Body of pancreas (tissue), 2 donors: ENCODE results near the genes ABLIM2 and CPZ.

GRCh38 chr4:6942174-6942952 is 32.7 kb downstream of the TBC1D14 start:
- PRO-cap = no peak
- RAMPAGE, long total RNA, 2 experiments = no peak in any of the 2 experiments

- PRO-cap = no peak
- RAMPAGE, long total RNA, 2 experiments = no peak in any of the 2 experiments
Measured at GRCh38 chr4:6947563-6948271, 38.1 kb downstream of the TBC1D14 start.

DNA sequence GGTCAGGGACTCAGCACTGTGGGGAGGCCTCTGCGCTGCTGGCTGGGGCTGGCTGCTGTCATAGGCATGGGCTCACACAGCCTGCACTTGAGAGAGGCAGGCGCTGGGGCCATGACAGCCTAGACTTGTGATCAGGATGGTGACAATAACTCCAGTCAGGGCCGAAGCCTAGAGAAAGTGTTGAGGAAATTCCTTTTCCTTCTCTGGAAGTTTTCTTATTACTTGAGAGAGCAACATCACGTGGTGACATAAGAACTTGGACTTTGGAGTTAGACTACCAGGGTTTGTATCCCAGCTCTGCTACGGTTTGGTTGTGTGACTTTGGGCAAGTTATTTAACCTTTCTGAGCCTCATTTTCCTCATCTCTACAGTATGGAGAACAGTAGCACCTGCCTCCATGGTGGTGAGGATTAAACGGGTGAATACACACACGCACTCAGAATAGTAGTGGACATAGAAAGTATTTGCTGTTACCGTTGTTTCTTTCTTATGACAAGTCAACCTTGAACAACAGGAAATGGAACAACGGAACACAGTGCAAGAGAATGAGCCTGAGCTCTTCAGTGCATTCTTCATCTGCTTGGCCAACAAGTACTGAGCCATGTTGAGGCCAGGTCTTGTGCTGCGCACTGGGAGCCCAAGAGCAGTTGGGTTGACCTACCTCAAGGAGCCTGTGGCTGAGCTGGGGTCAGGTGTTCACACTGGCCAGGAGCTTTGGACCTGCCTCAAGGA is 60.5 kb downstream of the TBC1D14 start:
- PRO-cap = no peak
- RAMPAGE, long total RNA, 2 experiments = no peak in any of the 2 experiments

DNA sequence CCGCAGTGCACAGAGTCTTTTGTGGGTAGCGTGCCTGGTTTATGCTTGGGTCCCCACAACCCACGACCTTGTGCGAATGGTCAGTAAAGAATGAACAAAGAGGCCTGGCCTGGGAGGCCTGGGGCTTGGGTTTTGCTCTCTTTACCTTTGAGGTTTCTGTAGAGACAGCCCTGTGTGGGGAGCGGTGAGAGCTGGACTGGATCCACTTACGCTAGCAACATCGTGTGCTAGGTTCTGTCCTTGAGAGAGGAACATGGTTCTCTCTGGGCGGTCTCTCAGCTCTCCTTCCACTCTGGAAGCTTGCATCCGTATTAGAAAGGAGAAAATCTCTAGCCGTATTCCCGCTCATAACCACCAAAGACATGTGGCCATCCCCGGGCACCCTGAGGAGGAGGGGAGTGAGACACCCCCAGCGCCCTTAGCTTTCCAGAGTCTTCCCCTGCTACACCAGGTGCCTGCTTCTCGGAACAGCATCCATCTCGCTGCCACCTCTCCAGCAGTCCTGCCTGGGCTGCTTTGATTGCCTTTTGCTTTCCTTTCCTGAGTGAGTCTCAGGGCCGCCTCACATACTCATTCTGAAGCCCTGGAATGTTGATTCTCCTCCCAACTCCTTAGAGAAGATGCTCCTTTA is 1.3 kb downstream of the TADA2B start:
- PRO-cap = bidirectional peak, plus-strand start at position 254 of the sequence, minus-strand start at position 198 of the sequence
- RAMPAGE, long total RNA, 2 experiments = no peak in any of the 2 experiments

DNA sequence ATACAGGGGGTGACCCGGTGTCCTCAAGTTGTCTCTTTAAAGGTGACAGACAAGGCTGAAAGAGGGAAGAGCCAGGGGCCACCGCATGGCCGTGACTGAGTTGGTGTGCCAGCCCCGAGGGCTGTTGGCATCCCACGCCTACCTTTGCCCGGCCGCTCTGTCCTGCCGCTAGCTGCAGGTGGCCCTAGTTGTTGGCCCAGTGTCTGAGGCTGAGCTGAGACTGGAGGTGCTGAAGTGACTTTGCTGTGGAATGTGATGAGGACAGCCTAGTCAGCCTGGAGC is 6.5 kb downstream of the TADA2B start:
- PRO-cap = unidirectional peak, plus-strand start at position 199 of the sequence
- RAMPAGE, long total RNA, 2 experiments = no peak in any of the 2 experiments

DNA sequence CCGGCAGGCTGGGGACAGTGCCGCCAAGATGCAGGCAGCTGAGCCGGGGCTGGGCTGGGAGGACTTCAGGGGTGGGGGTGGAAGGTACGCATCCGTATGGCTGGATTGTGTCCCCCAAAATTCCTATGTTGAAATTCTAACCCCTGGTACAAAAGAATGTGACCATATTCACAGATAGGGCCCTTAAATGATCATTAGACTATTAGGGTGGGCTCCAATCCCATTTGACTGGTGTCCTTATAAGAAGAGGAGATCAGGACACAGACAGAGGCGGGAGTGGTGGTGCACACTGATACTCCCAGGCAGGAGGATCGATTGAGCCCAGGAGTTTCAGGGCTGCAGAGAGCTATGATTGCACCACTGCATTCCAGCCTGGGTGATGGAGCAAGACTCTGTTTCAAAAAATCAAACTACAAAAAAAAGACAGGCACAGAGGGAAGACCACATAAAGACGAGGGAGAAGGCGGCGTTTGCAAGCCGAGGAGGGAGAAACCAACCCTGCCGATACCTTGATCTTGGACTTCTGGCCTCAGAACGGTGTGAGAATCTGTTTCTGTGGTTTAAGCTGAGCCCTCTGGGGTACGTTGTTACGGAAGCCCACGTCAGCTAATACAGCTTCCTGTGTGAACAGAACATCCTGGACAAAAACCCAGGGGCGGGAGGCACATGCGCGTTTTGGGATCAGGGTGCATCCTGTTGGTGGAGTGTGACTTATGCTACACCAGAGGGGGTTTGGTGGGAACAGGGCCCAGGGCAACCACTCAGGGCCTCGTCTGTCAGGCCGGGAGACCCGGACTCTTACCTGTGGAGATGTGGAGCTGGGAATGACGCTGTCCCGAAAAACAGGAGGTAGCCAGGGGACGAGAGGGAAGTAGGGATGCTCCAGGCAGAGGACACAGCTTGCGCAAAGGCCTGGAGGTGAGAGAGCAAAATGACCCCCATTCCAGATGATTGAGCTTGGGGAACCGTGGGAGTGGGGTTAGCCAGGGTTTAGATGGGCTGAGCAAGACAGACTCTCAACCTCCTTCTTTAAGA is 211.8 kb upstream of the PSAPL1 start:
- PRO-cap = no peak
- RAMPAGE, long total RNA, 2 experiments = no peak in any of the 2 experiments

DNA sequence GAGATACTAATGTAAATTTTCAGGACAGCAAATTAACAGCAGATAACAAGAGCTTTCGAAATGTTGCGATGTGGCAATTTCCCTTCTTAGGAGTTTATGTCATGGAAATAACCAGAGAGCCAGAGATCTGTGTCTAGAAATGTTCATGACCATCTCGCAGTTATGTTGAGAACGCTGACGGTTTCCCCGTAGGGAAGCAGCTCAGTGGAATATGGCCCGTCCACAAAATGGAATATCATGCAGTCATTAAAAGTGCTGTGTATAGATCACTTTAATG is 238.4 kb upstream of the PSAPL1 start:
- PRO-cap = no peak
- RAMPAGE, long total RNA, 2 experiments = no peak in any of the 2 experiments

GRCh38 chr4:7802066-7802535 is 137.6 kb downstream of the AFAP1 start:
- PRO-cap = no peak
- RAMPAGE, long total RNA, 2 experiments = no peak in any of the 2 experiments

GRCh38 chr4:7938447-7939482 is 896 bp downstream of the AFAP1 start:
- PRO-cap = unidirectional peak, plus-strand start at chr4:7938831; unidirectional peak, plus-strand start at chr4:7938880; unidirectional peak, plus-strand start at chr4:7939060
- RAMPAGE, long total RNA, 2 experiments = no peak in any of the 2 experiments

- PRO-cap = no peak
- RAMPAGE, long total RNA, 2 experiments = no peak in any of the 2 experiments
Measured at GRCh38 chr4:7978331-7978903, 38.8 kb upstream of the AFAP1 start.

DNA sequence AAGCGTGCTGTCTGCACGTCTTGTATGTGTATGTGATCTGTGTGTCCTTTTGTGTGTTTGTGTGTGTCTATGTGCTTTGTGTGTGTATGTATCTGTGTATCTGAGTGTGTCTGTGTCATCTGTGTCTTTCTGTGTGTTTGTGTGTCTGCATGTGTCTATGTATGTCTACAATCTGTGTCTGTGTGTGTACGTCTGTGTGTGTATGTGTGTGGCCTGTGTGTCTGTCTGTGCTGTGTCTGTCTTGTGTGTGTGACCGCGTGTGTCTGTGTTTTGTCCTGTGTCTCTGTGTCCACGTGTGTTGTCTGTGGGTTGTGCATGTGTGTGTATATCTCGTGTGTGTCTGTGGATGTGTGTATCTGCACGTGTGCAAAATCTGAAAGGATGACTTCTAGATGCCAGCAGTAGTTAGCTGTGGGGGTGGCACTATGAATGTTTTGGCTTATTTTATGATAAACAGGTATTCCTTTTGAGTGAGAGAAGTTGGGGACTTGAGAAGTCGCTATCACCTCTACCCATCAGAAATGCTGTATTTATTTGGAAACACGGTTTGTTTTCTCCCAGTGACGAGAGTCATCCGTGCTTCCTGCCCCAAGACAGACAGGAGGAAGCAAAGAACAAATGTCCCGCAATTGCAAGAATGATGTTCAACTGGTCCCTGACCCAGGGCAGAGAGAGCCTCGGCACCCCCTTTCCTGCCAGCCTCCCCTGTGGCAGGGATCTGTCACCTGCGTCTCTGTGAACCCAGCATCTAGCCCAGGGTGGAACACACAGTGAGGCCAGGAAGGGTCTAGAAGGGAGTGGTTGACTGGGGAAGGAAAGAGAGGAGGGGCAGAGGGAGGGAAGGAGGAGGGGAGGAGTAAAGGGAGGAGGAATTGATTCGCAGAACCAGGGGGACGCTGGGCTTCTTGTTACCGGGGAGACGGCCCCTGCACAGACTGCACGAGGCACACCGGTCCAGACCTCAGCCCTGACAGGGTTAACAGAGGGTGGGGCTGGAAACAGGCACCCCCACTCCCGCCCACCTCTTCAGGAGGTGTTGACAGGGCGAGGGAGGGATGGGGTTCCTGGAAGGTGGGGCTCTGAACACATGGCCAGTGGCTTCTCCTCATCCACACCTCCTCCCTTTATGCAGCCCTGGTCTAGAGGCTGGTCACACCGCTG is 88.3 kb downstream of the ABLIM2 start:
- PRO-cap = no peak
- RAMPAGE, long total RNA, 2 experiments = no peak in any of the 2 experiments

GRCh38 chr4:8125508-8126336 is 32.9 kb downstream of the ABLIM2 start:
- PRO-cap = no peak
- RAMPAGE, long total RNA, 2 experiments = no peak in any of the 2 experiments

DNA sequence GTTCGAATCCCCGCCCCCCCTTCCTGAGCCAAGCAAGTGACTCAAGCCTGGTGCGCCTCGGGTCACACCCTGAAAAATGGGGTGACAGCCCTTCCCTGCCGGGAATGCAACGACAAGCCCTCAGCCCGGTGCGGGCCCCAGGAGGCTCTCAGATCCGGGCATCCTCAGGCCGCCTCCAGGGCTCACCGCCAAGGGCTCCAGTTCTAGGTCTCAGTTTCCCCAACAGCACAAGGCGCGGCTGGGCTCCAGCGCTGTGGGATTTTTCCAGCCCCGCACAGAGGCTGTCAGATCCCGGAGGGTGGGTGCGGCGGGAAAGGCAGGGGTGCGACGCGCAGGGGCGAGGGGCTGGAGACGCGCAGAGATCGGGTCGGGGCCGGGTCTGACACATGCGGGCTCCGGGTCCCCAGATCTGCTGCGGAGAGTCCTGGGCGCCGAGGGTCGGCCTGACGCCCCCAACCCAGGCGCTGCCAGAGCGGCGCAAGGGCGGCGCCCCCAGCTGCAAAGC is 792 bp downstream of the ABLIM2 start:
- PRO-cap = no peak
- RAMPAGE, long total RNA, 2 experiments = no peak in any of the 2 experiments

- PRO-cap = bidirectional peak, plus-strand start at chr4:8159098, minus-strand start at chr4:8158805
- RAMPAGE, long total RNA, 2 experiments = no peak in any of the 2 experiments
Measured at GRCh38 chr4:8158274-8159585, at the start of gene ABLIM2. Gene ABLIM2, minus strand, starts transcription at chr4:8158813.

DNA sequence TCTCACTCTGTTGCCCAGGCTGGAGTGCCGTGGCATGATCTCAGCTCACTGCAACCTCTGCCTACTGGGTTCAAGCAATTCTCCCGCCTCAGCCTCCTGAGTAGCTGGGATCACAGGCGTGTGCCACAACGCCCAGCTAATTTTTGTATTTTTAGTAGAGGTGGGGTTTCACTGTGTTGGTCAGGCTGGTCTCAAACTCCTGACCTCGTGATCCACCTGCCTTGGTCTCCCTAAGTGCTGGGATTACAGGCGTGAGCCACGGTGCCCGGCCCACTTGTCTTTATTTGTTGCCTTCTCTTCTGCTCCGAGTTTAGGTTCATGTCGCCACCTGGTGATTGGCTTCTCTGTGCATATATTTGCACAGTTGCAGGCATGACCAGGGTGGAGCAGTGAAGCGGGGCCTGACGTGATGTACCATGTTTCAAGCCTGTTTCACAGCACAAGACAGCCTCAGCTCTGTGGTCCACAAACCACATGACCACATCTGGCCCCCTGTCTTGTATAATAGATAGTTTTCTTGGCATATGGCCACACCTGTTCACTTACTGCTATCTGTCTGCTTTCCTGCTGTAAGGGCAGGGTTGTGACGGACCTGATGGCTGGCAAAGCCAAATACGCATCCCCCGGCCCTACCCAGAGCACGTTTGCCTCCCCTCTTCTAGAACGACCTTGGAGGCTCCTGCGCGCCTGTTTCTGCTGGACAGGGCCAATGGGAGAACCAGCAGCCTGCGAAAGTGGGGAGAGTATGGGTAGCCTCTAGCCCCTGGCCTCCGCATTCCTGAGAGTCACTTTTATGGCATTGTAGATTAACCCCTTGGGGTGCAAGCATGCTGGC is 6.4 kb upstream of the SH3TC1 start:
- PRO-cap = no peak
- RAMPAGE, long total RNA, 2 experiments = no peak in any of the 2 experiments

GRCh38 chr4:8201085-8202148 is 2.3 kb downstream of the SH3TC1 start:
- PRO-cap = no peak
- RAMPAGE, long total RNA, 2 experiments = no peak in any of the 2 experiments

GRCh38 chr4:8237815-8239046 is 31.3 kb upstream of the HTRA3 start:
- PRO-cap = no peak
- RAMPAGE, long total RNA, 2 experiments = no peak in any of the 2 experiments

- PRO-cap = no peak
- RAMPAGE, long total RNA, 2 experiments = no peak in any of the 2 experiments
Measured at GRCh38 chr4:8255893-8256259, 13.7 kb upstream of the HTRA3 start.

DNA sequence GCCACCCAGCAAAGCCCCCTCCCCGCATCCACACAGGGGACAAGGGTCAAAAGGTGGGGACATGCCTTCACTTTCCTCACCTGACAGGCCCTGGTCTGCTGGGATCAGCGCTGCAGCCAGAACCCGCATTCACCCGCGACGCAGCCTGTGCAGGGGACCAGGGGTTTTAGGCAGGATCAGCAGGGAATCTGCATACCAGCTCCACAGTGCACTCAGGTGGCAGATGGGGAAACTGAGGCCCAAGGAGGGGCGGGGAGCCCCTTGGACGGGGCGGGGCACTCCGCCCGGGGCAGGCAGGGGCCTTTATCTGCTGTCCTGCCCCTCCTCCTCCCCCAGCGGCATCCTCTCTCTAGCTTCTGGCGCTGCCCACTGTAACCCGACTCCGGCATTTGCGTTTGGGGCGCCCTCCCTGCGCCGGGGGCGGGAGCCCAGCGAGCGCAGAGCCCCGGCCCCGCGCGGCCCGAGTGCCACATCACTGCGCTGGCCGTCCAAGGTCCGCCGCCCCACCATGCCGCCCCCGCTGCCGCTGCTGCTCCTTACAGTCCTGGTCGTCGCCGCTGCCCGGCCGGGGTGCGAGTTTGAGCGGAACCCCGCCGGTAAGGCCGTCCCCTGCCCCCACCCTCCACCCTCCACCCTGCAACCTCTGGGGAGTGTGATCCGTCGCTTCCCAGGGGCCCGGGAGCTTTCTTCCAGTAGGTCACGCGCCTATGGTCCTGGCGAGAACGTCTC is at the start of gene CPZ:
Gene CPZ, plus strand, starts transcription at position 440 of the 729 bp plus-strand sequence.
- PRO-cap = no peak
- RAMPAGE, long total RNA, 2 experiments = no peak in any of the 2 experiments

- PRO-cap = no peak
- RAMPAGE, long total RNA, 2 experiments = no peak in any of the 2 experiments
Measured at GRCh38 chr4:8610954-8611773, 18.6 kb downstream of the CPZ start.